SJSA1 (cell line): Measurements from ENCODE around the gene MAGEF1.

GRCh38 chr3:184399362-184399944 is 19.6 kb downstream of the CHRD start:
- RAMPAGE, long total RNA = no peak

DNA sequence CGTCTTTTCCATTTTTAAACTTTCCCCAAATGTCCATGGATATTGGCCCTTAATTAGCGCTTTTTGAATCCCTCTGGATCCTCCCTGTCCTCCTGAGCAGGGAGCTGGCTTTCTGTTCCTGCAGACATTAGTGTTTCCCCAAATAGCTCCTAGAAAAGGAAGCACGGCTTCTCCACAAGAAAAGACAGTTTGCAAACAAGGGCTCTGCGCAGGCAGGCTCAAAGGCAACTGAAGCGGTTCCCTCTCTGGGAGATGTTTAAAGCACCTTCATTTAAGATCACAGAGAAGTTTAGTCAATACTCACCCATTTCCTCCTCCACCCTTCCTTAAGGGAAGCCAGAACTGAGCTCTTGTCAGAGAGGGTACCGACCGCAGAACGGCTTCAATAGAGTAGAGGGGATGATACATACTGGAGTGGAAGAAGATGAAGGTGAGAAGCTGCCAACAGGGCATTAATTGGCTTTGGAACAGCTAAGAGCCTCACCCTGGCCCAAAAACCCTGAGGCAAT is 5.0 kb upstream of the EPHB3 start:
- RAMPAGE, long total RNA = no peak

DNA sequence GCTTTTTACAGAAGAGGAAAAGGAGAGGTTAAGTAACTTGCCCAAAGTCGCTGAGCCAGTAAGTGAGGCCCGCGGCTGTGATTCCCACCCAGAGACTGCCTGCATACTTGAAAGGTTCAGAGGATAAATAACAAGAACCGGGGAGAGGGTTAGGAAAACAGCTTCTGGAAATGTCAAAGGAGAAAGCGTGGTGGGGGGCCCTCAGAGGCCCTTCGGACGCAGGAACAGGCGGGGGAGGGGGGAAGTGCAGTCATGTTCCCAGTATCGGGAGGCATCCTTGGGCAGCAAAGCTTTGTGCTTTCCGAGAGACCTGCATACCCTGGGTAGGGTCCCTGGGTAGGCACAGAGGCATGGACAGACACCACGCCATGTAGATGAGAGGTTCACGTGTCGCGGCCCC is 21.4 kb downstream of the EPHB3 start:
- RAMPAGE, long total RNA = no peak

- RAMPAGE, long total RNA = no peak
Measured at GRCh38 chr3:184602317-184603433, 41.1 kb downstream of the EPHB3 start.

DNA sequence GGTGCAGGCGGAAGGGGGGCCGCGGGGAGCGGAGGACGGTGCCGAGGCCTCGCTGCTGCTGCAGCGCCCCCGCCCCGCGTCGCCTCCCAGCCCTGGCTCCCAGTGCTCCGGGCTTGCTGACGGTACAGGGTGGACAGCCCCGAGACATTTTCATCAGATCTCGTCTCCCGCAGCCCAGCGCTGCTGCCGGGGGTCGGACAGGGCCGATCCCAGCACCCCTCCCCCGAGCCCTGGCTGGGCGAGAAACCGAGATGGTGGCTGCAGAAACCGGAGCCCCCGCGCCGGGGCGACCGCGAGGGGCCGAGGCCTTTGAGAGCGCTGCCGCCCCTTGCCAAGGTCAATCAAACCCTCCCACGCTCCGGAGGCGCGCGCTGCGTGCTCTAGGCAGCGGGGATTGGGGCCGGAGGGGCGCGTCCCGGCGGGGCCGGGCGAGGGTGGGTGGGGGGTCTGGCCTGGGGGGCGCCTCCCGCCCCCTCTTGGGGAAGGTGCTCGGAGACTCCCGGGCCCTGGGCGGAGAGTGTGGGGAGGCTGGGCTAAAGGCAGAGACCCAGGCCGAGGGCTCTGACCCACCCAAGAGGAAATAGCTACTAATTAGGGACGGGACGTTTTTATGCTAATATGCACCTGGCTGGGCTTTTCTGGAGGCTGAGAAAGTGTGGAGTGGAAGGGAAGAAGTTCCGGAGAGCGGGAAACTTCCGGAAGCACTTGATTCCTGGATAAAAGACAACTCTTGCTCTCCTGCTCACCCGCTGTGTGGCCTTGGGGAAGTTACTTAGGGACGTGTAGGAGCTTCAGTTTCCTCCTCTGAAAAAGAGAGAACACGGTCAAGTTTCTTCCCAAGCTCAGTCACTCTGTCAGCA is 42.7 kb downstream of the EPHB3 start:
- RAMPAGE, long total RNA = no peak

GRCh38 chr3:184620342-184620976 is 58.9 kb downstream of the EPHB3 start:
- RAMPAGE, long total RNA = no peak

- RAMPAGE, long total RNA = no peak
Measured at GRCh38 chr3:184651974-184652411, 59.9 kb downstream of the MAGEF1 start.

DNA sequence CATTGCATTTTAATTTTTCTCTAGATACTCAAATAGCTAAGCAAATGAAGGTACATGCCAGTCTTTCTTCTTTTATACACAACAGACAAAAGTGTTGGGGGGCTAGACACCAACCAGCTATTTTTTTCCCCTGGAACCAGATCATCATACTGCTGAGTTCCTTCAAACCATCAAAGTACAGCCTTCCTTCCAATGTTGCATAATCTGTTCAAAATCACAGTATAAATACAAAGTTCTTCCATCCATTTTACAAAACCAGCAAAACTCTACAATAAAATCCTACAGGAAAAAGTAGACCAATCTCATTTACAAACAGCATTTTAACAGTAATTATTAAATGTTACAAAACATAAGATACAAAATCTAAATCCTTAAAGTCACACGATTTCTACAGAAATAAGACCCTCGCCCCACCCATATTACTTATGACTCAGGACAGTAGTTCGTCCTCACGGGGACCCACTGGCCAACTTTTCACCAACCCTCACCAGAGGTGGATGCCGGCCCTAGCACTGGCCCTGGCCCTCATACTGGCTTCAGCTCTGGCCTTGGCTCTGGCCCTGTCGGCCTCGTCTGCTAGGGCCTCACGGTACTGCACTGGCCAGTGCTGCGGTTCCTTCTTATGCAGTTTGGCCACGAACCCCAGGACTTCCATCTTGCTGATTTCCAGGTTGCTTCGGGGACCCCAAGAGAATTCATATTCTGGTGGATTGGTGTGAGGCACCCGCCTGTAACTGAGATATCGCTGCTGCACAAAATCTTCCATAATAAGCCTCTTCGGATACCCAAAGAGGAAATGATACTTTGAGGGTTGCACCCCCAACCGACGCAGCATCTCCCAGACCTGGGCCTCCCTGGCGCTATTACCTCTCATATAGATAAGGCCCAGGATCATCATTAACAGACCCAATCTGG is 1.2 kb downstream of the MAGEF1 start:
- RAMPAGE, long total RNA = no peak

- RAMPAGE, long total RNA = no peak
Measured at GRCh38 chr3:184711767-184712592, at the start of gene MAGEF1. Gene MAGEF1 (minus strand): TSS chr3:184712064.

- RAMPAGE, long total RNA = no peak
Measured at GRCh38 chr3:184786683-184786970, 25.3 kb upstream of the VPS8 start.

DNA sequence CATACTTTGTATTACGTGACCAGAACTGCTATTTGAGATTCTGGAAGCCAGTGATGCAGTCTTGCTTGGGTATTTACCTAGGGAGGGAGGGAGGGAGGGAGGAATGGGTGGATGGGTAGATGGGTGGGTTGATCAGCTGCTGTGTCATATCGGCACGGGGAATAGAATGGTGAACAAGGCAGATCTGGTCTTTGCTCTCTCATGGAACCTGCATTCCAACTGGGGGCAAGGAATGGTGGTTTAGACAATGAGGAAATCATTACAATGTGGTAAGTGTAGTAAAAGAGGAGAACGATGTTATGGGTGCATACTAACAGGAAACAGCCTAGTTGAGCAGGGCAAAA is 5.2 kb downstream of the VPS8 start:
- RAMPAGE, long total RNA = no peak

- RAMPAGE, long total RNA = no peak
Measured at GRCh38 chr3:184910685-184910998, 98.7 kb downstream of the VPS8 start.

DNA sequence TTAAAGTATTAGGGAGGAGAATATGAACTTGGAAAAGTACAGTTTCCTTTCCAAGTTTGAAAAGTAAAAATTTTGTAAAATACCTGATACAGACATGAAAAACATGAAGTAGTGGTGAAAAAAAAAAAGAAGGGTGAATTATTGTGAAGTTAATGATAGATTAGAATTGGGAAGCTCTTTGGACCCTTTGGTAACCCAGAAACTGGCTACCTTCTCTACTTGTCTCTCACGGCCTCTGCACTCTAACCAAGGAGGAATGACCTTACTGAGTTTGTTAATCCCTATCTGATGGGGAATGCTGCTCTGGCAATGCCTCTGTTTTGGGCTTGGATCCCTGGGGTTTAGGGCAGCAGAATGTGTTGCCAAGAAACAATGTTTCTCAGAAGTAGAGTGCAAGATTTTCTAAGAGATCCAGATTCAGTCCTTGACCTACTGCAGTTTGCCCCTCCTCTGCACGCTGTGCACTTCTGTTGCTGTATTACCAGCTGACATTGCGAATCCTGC is 49.3 kb upstream of the MAP3K13 start:
- RAMPAGE, long total RNA = no peak

- RAMPAGE, long total RNA = no peak
Measured at GRCh38 chr3:185330722-185331095, 32.2 kb upstream of the MAP3K13 start.

DNA sequence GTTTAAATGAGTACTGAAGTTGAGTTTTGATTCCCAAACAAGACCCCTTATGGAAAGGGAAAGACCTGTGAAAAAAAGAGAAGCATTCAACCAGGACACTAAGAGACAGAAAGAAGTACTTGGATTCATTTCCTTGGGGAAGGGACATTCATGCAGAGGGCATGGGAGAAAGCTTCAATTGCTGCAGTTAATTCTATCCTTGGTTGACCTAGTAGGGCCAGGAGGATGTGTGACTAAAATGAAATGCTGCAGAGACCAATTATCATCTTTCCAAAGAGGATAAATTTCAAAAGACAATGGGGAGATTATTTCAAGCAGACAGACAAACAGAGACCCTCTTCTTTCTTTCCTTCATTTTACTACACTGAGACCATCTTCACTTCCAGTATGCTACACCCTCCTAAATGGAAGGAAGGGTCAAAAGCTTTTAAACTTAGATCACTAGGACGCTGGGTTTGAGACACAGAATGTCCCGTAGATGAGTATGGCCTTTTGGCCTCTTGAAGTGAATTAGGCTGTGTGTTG is 59.7 kb downstream of the TMEM41A start:
- RAMPAGE, long total RNA = no peak

DNA sequence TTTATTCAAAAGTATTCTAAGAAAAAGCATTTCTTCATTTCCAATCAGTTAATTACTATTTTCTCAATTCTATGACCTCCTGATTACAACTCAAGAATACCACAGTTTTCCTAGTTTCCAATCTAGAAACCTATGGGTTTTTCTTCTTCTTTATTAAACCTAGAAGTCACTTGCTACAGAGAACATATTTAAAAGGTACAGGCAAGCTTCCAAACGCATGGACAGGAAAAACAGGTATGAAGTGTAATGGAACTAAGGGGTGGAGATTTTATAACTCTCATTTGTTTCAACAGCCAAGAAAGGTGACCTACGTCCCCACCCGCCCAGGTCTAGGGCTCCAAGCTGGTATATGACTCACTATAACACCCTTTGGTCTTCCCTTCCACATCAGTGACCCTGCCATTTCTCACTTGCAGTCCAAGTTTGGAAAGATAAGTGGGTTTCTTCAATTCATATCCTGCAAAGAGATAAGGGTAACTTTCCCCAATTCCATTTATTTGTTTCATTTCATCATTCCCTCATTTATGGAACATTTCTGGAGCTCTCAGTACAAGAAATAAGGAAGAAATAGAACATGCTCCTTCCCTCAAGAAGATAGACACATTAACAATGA is 6.0 kb upstream of the LIPH start:
- RAMPAGE, long total RNA = no peak

- RAMPAGE, long total RNA = no peak
Measured at GRCh38 chr3:185558901-185559387, 6.6 kb upstream of the LIPH start.

- RAMPAGE, long total RNA = no peak
Measured at GRCh38 chr3:185637356-185638114, 51.4 kb downstream of the SENP2 start.

GRCh38 chr3:185756112-185757308 is 68.3 kb downstream of the IGF2BP2 start:
- RAMPAGE, long total RNA = no peak

DNA sequence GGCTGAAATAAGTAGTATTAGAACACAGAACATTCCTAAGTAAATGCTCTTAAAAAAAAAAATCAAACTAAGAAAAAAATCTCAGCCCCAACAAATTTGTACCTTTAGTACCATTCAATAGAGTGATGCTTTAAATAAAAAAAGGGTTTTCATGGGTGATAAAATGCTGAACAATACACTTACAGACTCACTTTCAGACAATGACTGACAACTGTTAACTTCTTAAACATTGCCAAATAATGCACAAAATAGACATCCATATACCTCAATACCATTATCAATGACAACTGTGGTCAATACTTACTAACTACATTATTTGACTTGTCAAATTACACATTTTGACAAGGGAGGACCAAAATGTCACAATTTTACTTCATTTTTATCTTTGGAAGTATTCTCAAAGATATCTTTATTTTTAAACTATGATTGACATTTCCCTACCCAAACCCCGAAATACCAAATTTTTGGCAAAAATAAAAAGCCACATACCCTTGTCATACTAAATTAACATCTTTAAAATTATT is 18.1 kb downstream of the TRA2B start:
- RAMPAGE, long total RNA = no peak